PC-3 (cell line): ENCODE measurements around a stretch of chr21.

GRCh38 chr21:39667240-39667813, 54.6 kb downstream of the B3GALT5 start:
- RAMPAGE, long total RNA = no peak

DNA sequence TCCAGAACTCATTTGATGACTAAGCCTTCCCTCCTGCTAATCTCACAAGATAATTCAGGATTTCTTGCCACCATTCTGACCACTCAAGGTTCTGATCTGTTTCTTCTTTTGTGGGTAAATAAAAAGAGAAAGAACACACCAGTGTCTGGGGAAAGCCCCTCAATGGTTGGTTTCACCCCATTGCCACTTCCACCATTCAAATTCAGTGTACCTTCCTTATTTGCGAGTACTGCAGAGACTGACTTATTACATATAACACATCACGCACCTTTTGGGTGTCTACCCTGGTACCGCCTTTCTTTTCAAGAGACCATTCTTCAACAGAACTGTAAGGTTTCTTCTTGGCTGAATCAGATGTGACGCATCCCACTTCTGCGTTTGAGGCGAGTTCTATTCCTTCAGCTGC, 61.9 kb downstream of the BACE2 start:
- RAMPAGE, long total RNA = no peak

DNA sequence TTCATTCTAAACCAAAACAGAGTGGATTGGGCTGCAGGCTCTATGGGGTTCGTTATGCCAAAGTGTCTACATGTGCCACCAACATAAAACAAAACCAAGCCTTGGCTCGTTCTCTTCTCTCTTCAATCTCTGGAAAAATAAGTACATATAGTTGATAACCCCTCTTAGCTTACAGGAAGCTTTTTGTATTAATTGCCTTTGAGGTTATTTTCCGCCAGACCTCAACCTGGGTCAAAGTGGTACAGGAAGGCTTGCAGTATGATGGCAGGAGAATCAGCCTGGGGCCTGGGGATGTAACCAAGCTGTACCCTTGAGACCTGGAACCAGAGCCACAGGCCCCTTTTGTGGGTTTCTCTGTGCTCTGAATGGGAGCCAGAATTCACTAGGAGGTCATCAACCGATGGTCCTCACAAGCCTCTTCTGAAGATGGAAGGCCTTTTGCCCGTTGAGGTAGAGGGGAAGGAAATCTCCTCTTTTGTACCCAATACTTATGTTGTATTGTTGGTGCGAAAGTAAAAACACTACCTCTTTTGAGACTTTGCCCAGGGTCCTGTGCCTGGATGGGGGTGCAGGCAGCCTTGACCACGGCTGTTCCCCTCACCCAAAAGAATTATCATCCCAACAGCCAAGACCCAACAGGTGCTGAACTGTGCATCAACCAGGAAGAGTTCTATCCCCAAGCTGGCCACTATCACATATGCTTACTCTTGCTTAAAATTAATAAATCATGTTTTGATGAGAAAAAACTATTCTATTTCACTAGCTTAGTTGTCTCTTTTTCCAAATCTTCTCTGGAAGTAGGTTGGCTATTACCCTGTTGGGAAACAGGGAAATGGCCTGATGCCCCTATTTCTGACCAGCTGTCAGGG, 40.5 kb upstream of the FAM3B start:
- RAMPAGE, long total RNA = no peak

DNA sequence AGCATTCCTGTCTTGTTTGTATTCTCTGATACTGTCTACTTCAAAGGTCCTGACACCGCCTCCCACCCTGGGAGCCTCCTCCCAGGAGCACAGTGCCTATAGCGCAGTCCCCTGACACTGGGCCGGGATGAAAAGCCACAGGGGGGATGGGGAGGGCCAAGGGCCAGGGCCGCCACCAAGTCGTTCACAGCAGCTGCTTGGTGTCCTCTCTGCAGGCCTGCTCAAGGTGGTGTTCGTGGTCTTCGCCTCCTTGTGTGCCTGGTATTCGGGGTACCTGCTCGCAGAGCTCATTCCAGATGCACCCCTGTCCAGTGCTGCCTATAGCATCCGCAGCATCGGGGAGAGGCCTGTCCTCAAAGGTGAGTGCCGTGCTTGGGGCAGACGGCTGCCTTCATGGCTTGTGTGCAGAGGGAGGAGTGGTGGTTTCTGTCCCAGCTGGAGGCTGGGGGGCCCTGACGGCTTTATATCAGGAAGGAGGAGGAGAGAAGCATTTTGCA, 6.2 kb downstream of the FAM3B start:
- RAMPAGE, long total RNA = no peak

GRCh38 chr21:41367771-41368352, 6.0 kb downstream of the MX2 start:
- RAMPAGE, long total RNA = no peak

- RAMPAGE, long total RNA = no peak
These were observed 32.4 kb downstream of the MX1 start for GRCh38 chr21:41458389-41458843.

DNA sequence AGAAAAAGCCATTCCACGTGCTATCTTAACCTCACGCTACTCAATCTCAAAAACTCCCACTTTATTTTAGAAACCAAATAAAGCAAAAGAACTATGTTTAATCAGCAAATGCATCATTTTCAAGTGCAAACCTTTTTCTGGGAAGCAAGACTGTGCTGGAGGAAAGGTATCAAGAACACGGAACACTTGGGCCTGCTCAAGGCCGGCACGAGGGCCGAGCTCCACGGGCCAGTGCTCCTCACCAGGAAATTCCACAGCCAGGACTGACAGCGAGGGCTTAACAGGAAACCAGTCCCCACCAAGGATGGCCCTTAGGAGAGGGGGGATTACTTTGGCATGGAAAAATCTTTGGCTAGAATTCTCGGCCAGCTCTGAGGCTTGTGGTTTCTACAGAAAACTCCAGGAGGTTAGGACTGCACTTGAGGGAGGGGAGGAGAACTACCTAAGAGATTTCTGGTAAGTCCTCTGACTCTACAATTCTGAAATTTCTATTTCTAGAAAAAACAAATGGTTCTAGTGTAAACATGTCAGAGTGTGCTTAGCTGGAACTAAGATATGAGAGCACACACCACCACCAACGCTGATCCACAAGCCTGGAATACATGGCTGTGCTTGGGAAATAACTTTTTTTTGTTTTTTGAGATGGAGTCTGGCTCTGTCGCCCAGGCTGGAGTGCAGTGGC, 22.1 kb downstream of the TMPRSS2 start:
- RAMPAGE, long total RNA = no peak

- RAMPAGE, long total RNA = no peak
These were observed 11.9 kb upstream of the TMPRSS2 start for GRCh38 chr21:41519845-41520277.

DNA sequence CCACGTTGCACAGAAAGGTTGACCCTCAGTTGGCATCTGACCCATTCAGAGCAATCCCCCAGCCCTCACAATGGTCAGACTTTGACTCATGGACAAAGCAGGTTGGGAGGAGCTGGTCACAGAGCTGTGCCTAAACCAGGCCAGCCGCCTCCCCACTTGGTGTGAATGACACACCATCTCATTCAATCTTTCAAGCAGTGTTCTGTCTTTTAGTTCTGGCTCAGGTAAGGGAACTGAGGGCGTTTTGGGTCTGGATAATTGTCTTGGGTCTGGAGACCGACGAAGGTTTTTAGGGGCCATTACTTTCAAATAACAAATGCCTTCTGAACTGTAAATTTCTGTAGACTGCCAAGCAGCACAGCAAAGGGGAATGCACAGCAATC, 48.5 kb upstream of the TMPRSS2 start:
- RAMPAGE, long total RNA = no peak

DNA sequence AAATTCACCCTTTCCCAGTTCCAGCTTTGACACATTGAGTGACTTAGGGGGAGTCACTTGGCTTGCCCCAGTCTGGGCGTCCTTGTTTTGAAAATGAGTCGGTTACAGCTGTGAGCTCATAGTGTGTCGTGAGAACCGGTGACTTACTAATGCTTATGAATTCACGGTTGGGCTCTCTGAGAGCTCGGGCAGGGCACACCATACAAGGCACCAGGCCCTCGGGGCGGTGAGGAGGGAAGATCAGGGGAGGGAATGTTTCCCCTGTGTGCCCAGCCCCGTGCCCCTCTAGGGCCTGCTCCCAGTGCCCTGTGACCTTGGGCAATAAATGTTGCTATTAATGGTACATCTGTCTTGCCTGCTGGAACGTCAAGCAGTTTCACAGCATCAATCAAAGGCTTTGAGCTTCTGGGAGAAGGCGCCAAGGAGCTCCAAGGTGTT, 127.0 kb upstream of the TMPRSS2 start:
- RAMPAGE, long total RNA = no peak

- RAMPAGE, long total RNA = no peak
These were observed 124.4 kb downstream of the RIPK4 start for GRCh38 chr21:41642469-41642774.

DNA sequence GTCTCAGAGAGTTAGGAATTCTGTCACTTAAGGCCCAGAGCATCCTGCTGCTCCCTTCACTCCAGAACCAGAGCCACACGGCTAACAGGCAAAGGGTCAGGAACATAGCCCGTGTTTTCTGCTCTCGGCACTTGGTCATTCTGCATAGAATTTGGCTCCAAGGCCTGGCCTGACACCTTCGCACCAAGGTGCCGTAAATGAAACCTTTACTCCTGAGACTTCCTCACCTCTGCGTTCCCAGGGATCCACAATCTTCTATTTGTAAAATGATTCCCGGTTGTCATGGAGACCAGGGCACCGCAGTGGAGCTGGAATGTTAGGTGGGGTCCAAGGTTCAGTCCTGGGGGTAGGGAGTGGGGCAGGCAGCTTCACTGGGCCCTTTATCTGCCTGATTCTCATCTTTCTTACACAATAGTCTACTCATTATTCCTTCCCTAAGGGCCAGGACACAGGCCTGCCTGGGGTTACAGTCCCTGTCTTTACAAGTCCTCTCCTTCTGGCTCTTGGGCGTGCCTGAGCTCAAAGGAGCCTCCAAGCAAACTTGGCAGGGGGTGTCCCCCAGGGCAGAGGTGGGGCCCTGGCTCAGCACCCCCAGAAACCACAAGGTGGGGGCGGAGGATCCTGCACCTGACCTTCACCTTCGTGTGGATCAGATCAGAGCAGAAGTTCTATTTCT, 51.2 kb downstream of the RIPK4 start:
- RAMPAGE, long total RNA = no peak

- RAMPAGE, long total RNA = no peak
These were observed 33.4 kb upstream of the RIPK4 start for GRCh38 chr21:41800087-41800737.

DNA sequence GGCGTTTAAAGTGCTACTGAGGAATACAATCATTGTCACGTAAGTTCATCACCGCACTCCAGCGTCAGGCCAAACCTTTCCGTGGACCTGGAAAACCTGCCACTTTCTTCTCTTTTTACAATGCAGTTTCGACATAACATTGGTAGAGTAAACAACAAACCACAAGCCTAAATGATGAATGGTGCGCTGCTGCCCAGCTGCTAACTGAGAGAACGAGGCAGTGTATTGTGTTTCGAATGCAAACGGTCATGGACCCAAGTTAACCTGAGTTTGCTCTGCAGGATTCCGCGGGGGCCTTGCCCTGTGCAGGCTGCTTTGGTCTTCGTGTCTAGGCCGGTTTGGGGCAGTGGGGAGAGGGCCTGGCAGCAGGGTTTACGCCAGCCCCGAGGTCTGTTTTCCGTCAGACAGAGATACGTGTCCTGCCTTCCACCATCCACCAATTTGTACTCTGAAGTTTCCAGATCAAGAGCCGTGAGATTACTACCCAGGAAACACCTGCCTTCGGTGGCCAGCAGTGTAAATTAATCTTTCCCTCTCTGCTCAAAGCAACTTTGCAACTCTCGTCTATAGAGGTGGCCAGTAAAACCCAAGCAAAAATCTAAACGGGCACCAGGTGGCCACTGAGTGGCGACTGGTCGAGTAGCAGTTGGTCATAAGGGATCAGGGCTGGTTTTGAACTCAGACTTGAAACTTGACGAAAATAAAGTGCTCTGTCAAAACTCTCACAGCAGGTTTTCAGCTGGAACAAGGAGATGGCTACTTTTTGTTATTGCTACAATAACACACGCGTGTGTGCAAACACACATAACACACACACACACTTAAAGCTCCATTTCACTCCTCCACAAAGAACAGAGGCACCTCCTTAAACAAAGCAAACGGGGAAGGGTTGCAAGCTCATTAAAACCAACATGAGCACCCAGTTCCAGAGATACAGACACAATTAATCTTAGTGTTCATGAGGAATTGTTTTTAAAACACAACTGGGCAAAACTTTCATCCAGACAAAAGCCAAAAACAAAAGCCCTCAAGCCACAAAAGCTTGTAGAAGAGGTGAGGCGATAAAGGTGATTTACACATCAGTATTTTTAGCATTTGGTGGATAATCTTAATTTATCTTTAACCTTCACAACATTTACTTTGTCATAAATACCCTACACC, 6.5 kb upstream of the PRDM15 start:
- RAMPAGE, long total RNA = no peak

DNA sequence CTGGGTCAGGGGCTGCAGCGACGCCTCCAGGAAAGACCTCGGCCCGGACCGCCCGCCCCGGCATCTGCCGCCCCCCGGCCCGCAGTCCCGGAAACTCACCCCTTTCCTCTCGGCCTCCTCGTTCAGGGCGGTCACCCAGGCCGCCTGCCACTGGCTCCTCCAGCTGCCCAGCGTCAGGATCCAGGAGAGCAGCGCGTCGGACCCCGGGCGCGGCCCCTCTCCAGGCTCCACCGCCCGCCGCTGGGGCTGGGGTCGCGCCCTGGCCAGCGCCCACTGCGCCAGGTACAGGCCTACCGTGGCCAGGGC, 594 bp downstream of the C2CD2 start:
- RAMPAGE, long total RNA = no peak

- RAMPAGE, long total RNA = no peak
These were observed 18.8 kb upstream of the ZBTB21 start for GRCh38 chr21:42028972-42029296.

DNA sequence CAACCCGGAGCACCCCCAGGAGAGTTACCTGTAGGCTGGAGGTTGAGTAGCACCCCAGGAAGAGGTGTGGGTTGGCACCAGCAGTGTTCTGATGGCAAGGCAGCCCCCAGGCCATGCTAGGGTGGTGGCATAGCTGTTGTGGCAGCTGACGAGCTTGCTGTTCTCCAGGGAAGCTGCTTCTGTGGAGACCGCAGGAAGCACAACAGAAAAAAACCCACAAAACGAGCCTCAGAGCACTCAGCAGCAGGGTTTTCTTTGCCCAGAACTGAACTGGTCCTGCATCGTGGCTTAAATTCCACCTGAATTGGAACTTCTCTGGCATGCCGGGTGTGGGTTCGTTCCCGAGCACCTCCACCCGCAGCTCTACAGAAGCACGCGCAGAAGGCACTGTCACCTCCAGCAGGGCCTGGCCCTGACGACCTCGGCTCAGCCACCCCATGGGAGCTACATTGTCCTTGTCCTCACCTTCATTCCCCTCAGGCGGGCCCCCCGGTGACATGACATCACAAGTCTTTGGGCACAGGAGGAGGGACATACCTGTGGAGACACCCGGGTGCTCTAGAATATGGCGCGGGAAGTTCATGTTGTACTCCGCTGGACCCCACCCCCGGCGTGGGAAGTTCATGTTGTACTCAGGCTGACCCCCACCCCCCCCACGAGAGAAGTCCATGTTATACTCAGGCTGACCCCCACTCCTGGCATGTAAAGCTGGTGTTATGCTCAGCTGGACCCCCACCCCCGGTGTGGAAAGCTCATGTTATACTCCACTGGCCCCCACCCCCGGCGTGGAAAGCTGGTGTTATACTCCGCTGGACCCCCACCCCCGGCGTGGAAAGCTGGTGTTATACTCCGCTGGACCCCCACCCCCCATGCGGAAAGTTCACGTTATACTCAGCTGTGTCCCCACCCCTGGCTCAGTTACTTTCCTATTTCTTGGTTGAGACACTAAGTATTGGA, 37.4 kb downstream of the UMODL1 start:
- RAMPAGE, long total RNA = no peak

DNA sequence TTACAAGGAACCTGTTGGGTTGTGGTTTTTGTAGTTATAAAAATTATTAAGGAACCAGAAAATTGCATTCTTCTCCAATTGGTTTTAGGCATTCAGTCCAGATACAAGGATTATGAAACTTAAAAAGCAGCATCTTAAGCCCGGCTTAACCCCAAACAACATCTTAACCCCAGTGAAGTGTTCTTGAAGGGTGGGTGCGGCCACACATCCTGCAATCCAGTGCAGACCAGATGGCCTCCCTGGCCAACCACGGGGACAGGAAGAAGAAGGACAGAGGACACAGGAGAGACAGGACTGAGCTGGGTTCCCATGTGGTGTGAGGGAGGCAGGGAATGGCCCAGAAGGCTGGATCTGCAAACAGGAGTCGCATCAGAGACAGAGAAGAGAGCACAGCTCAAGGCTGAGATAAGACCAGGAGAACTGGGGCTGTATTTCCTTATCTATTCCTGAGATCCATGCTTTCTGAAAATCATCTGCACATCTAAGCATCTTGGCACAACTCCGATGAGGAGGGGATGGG, 26.4 kb downstream of the ABCG1 start:
- RAMPAGE, long total RNA = no peak

DNA sequence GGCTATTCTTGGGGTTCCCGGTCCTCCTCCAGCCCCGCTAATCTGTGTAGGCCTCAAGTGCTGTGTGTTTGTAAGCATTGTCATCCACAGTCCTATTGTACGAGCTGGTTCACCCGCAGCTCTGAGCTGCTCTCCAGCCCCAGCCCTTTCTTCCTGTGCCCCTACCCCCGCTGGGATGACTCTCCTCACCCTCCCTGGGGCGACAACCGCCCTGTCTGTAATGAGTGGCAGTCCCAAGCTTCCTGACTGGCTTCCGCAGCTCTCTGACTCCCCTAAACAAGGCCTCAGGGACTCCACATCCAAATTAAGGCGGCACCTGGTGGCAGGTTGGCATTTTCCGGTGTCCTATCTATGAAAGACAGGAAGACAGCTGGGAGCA, 45.8 kb downstream of the TFF3 start:
- RAMPAGE, long total RNA = no peak

DNA sequence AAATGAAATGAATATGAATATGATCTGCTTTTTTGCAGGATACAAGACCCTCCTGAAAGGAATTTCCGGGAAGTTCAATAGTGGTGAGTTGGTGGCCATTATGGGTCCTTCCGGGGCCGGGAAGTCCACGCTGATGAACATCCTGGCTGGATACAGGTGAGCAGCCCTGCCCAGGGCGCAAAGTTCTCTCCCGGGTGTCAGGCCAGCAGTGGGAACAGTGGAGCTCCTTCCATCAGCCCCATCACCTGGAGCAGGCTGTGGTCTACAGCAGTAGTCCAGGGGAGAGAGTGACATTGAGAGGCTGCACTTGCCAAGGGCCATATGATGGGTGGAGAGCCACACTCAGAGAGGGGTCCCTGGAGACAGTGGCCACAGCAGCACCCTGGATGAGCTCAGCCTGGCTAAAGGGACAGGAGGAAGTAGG, 44.2 kb downstream of the TFF3 start:
- RAMPAGE, long total RNA = no peak